NCI-H460 (cell line): ENCODE measurements around the genes DPP7, NRARP, ENTPD8, NSMF and MRPL41.

GRCh38 chr9:137113735-137114891 lies at the start of gene DPP7:
Gene DPP7 (minus strand): TSS chr9:137114733.
RAMPAGE:
- cytosol, long total RNA = no peak
- long total RNA = no peak
- nucleus, long total RNA = no peak

GRCh38 chr9:137136473-137136827 lies 2.5 kb upstream of the GRIN1 start:
RAMPAGE:
- cytosol, long total RNA = no peak
- long total RNA = no peak
- nucleus, long total RNA = no peak

RAMPAGE:
- cytosol, long total RNA = no peak
- long total RNA = no peak
- nucleus, long total RNA = no peak
Measured at GRCh38 chr9:137167102-137167829, 2.6 kb downstream of the LRRC26 start.

DNA sequence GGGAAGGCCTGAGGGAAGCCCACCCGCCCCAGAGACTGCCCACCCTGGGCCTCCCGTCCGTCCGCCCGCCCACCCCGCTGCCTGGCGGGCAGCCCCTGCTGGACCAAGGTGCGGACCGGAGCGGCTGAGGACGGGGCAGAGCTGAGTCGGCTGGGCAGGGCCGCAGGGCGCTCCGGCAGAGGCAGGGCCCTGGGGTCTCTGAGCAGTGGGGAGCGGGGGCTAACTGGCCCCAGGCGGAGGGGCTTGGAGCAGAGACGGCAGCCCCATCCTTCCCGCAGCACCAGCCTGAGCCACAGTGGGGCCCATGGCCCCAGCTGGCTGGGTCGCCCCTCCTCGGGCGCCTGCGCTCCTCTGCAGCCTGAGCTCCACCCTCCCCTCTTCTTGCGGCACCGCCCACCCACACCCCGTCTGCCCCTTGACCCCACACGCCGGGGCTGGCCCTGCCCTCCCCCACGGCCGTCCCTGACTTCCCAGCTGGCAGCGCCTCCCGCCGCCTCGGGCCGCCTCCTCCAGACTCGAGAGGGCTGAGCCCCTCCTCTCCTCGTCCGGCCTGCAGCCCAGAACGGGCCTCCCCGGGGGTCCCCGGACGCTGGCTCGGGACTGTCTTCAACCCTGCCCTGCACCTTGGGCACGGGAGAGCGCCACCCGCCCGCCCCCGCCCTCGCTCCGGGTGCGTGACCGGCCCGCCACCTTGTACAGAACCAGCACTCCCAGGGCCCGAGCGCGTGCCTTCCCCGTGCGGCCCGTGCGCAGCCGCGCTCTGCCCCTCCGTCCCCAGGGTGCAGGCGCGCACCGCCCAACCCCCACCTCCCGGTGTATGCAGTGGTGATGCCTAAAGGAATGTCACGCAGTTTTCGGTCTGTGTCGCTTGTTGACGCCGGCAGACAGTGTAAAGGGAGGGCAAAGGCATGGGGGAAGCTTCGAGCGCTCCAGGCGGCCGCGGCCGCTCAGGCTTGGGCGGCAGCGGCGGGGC lies 1.7 kb downstream of the LRRC26 start:
RAMPAGE:
- cytosol, long total RNA = no peak
- long total RNA = no peak
- nucleus, long total RNA = no peak

GRCh38 chr9:137174548-137175193 lies 2.8 kb upstream of the TMEM210 start:
RAMPAGE:
- cytosol, long total RNA = no peak
- long total RNA = no peak
- nucleus, long total RNA = no peak

RAMPAGE:
- cytosol, long total RNA = no peak
- long total RNA = no peak
- nucleus, long total RNA = no peak
Measured at GRCh38 chr9:137206144-137207195, 970 bp downstream of the NDOR1 start.

RAMPAGE:
- cytosol, long total RNA = no peak
- long total RNA = no peak
- nucleus, long total RNA = no peak
Measured at GRCh38 chr9:137242717-137243372, 1.8 kb downstream of the TUBB4B start.

DNA sequence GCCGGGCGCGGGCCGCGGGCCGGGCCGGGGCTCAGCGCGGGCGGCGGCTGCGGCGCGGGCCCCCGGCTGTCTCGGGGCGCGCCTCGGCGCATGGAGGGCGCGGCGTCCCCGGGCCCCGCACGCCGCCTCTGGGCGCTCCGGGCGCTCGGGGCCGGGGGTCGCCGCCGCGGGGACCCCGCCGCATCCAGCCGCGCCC lies 238 bp downstream of the NRARP start:
RAMPAGE:
- cytosol, long total RNA = no peak
- long total RNA = no peak
- nucleus, long total RNA = no peak

DNA sequence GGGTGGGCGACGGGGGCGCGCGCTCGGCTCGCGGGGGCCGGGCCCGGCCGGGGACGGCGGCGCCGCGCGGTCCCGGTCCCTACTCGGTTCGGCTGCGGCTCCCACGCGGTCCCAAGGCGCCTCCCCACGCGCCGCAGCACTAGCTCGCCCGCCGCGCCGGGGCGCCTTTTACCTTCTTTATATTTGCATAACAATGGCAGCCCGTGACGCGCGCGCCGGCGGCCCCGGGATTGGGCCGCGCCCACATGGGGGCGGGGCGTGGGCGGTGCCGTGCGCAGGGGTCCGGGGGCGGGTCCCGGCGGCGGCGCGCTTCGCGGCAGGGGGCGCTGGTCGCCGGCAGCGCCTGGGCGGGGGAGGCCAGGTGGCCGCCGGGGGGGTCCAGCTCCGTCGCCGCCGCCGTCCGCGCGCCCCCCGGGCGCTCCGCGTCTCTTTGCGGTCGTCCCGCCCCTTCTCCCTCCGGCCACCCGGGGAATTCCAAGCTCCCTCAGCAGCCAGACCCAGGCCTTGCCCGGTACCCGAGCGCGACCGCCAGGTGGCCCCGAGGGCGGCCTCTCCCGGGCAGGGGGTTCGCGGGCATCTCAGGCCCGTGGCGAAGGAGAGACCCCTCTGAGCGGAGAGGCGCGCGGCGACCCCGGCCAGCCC lies at the start of gene NRARP:
Gene NRARP, minus strand, starts transcription at position 141 of the 642 bp plus-strand sequence.
RAMPAGE:
- cytosol, long total RNA = no peak
- long total RNA = no peak
- nucleus, long total RNA = no peak

DNA sequence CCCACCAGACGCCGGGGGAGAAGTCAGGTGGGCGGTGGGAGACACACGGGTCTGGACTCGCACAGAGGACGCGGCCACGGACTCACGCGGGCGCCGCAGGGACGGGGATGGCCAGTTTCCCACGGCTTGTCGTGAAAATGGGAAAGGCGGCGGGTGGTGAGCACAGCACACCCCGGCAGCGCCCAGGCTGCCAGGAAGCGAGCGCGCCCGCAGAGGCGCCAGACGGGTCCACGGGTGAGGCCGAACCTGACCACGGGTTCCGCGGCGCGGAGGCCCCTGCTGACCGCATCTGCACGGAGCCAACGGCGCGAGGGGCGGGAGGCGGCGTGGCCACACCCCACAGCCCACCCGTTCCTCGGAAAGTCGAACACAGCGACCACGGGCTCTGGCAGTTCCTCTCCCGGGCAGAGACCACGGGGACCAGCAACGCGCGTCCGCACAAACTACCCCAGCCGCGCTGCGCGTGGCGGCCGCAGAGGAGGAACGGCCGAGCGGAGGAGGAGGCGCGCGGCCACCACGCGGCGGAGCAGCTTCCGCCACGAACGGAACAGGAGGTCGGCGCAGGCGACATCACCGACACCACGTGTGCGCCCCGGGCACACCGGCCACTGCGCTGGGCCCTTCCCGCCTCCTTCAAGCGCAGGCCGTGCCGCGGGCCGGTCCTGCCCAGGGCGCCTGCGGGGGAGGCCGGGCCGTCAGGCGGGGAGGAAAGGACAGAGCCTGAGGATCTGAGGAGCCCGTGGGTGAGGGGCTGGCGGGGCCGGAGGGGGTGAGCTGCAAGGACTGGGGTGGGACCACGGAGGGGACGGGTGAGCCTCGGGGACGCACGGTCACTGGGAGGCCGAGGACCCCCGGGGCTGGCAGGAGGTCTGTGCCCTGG lies 5.6 kb downstream of the EXD3 start:
RAMPAGE:
- cytosol, long total RNA = no peak
- long total RNA = no peak
- nucleus, long total RNA = no peak

RAMPAGE:
- cytosol, long total RNA = no peak
- long total RNA = no peak
- nucleus, long total RNA = no peak
Measured at GRCh38 chr9:137439327-137439752, 1.8 kb downstream of the ENTPD8 start.

DNA sequence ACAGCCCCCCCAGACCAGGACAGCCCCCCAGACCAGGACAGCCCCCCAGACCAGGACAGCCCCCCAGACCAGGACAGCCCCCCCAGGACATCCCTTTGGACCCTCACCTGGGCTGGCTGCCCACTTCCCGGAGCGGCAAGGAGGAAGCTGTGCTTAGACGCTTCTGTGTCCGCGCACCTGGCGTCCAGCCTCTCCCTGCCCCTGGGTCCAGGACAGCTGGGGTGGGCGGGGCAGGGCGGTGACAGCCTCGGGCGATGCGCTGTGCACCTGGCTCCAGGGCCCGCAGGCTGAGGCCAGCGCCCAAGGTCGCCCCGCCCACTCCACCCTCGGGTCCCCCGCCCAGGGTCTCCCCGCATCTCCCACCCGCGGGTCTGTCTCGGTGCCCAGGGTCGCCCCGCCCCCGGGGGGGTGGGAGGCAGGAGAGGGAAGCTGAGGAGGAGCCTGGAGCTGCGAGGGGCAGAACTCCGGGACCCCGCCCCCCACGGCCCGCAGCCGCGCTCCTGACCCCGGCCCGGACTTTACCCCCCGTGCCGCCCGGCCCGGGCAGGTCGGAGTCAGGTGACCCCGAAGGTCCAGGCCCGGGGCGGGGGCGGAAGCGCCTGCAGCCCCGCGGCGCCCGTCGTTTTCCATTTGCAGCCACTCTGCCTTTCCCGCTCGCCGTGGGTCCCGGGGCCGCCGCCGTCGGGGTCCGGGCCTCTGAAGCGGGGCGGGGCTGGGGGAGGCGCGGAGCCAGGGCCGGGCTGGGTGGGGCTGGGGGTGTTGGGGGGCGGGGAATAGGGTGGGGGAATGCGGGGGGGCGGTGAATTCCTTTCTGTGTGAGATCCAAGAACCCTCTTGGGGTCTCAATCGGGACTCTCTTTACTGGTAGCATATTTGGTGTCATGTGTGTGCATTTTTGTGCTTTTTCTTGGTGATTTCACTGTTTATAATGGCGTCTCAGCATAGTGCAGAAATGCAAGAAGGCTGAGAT lies at the start of gene ENTPD8:
Gene ENTPD8, minus strand, starts transcription at position 179 of the 970 bp plus-strand sequence.
RAMPAGE:
- cytosol, long total RNA = no peak
- long total RNA = no peak
- nucleus, long total RNA = no peak

RAMPAGE:
- cytosol, long total RNA = no peak
- long total RNA = no peak
- nucleus, long total RNA = no peak
Measured at GRCh38 chr9:137458358-137459710, at the start of gene NSMF. Gene NSMF (minus strand): TSS chr9:137459334.

DNA sequence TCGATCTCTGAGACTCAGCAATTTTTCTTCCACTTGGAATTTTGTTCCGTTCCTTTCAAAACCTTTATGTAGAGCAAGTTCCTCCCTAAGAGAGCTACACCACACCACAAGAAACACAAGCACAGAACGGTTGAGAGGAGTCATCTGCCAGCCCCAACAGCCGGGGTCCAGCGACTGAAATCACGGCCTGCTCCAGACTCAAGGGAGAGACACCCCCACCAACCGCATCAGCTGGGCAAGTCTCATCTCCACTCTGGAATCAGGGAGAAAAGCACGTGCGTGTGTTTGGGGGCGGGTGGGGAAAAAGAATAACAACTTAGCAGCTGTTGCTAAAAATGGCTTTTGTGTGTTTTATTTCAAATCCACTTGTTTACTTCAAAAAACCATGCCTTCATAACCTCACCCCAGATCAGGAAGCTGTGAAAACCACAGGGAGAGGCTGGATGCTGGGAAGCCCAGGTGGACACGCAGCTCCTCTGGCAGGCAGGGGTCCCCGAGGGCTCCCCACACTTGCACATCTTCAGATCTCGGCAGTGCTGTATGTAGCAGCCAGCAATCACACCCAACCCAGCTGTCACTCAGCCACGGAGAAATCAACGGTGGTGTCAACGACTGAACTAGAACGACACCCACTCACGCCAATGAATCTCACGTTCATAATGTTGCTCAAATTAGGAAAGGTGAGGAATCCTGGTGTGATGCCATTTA lies 19.0 kb downstream of the PNPLA7 start:
RAMPAGE:
- cytosol, long total RNA = no peak
- long total RNA = no peak
- nucleus, long total RNA = no peak

DNA sequence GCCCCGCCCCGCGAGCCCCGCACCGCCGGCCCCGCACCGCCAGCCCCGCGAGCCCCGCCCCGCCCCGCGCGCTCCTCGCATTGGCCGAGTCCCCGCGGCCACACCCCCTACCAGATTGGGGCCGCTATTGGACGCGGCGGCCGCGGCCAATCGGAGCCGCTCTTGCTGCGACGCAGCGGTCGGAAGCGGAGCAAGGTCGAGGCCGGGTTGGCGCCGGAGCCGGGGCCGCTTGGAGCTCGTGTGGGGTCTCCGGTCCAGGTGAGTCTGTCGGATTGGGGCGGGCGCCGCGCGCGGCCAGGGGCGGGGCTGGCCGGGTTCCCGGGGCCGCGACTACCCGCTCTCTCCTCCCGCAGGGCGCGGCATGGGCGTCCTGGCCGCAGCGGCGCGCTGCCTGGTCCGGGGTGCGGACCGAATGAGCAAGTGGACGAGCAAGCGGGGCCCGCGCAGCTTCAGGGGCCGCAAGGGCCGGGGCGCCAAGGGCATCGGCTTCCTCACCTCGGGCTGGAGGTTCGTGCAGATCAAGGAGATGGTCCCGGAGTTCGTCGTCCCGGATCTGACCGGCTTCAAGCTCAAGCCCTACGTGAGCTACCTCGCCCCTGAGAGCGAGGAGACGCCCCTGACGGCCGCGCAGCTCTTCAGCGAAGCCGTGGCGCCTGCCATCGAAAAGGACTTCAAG lies at the start of gene MRPL41:
Gene MRPL41, plus strand, starts transcription at position 159 of the 676 bp plus-strand sequence.
RAMPAGE:
- cytosol, long total RNA = start-site peak on the plus strand centred at position 205 of the sequence, 61 bp wide, 664 and 171 reads in 2 replicates
- long total RNA = start-site peak on the plus strand centred at position 203 of the sequence, 73 bp wide, 141 and 597 reads in 2 replicates
- nucleus, long total RNA = start-site peak on the plus strand centred at position 204 of the sequence, 58 bp wide, 536 and 24 reads in 2 replicates

RAMPAGE:
- cytosol, long total RNA = no peak
- long total RNA = no peak
- nucleus, long total RNA = no peak
Measured at GRCh38 chr9:137580183-137580741, 1.5 kb upstream of the DPH7 start.

GRCh38 chr9:137602770-137603206 lies 2.7 kb upstream of the ARRDC1 start:
RAMPAGE:
- cytosol, long total RNA = no peak
- long total RNA = no peak
- nucleus, long total RNA = no peak

GRCh38 chr9:137614018-137614863 lies 4.6 kb upstream of the EHMT1 start:
RAMPAGE:
- cytosol, long total RNA = no peak
- long total RNA = no peak
- nucleus, long total RNA = no peak

GRCh38 chr9:137960121-137960691 lies 82.6 kb downstream of the CACNA1B start:
RAMPAGE:
- cytosol, long total RNA = no peak
- long total RNA = no peak
- nucleus, long total RNA = no peak